Rectum (tissue), 1 donor: ENCODE data around the gene BPGM.

DNA sequence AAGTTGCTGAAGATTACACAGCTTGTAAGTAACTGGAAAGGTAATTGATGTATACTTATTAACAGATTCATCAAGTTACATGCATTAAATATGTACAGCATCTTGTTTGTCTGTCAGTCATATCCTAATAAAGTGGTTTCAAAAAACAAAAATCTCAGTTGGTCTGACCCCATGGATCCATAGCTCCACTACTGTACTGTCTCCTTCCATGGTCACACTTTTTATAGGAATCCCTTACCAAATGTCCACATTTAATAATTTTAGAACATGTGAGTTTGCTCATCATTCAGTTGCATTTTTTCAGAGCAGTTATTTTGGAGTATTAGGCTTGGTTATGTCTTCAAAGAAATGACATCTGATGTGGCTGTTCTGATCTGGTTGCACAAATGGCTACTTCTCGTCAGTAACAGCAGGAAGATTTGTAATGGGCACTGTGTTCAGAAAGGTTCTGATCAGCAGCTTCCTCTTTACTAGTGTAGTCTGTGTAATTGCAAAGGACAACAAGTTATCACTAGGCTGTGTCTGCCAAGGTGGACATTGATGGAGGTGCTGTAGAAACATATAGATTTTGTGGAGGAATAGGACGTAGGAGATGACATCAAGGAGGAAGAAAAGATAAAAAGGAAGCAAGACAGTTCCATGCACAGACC, 418.3 kb upstream of the LRGUK start:
- PRO-cap, result no peak

DNA sequence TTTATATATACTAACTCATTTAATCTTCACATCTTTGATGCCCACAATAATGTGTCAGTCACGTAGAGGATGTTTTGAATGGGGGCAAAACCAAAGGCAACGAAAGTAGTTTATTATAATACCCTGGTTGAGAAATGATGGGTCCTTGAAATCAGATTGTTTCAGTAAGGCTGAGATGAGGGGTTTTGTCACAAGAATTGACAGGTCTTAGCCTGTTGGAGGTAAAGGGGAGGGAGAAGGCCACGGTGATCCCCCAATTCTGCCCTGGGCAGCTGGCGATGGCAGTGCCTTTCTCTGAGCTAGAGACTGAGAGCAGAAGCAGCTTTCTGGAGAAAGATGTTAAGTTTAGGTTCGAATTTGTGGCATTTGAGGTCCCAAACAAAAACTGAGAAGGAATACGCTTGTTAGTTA, 373.2 kb upstream of the LRGUK start:
- PRO-cap, result no peak

DNA sequence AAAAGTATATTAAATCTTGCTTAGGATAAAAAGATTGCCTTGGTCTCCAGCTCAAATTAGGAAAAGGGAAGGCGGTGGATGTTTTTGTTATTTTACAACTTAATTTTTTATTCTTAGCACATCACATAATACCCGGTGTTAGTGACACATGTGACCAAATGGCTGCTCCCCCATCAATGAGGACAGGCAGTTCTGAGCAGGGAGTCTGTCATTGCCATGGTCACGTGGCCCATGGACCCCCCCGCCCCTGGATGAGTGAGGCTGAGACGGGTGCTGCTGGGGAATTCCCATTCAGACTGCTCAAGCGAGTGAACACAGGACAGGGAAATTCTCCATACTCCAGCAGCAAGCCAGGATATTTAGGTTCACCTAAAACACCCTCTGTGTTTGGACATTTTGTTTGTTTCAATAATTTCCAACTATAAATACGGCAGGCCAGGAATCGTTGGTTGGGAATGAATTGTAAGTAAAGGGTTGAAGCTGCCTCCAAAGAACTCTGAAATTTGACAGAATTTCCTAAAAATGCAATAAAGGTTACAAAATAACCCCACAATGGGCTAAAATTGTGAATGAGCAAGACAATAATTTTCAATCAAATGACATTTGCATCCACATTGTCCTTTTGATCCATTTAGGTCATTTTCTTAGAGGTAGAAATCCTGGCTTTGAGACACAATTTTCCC, 34.8 kb upstream of the SLC35B4 start:
- PRO-cap, result no peak

GRCh38 chr7:134366434-134366889, 49.7 kb upstream of the SLC35B4 start:
- PRO-cap, result no peak

GRCh38 chr7:134431642-134432236, 27.2 kb downstream of the AKR1B1 start:
- PRO-cap, result unidirectional peak, minus-strand start at chr7:134431926

- PRO-cap, result no peak
Observed at GRCh38 chr7:134562178-134562456, 13.2 kb downstream of the AKR1B15 start.

DNA sequence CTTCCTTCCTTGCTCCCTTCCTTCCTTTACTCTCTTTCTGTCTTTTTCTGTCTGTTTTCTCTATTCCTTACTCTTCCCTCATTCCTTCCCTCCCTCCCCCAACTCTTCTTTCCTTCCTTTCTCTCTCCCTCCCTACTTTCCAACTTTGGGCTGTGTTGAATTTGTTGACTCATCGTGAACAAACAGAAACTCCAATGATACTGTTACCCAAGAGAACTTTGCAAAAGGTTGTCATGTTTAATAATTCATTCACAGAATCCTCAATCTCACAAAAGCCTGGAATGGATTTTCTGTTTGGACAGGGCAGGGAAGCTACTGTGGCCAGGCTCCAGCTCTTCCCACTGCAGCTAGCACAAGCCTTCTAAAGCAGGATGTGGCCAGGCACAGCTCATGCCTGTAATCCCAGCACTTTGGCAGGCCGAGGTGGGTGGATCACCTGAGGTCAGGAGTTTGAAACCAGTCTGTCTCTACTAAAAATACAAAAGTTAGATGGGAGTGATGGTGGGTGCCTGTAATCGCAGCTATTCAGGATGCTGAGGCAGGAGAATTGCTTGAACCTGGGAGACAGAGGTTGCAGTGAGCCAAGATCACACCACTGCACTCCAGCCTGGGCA, 14.1 kb downstream of the AKR1B15 start:
- PRO-cap, result no peak

- PRO-cap, result no peak
Observed at GRCh38 chr7:134593801-134594293, 44.9 kb downstream of the AKR1B15 start.

GRCh38 chr7:134646653-134647613, at the start of gene BPGM:
TSS of gene BPGM (plus strand) at chr7:134646853.
- PRO-cap, result bidirectional peak, plus-strand start at chr7:134646853, minus-strand start at chr7:134646563

- PRO-cap, result no peak
Observed at GRCh38 chr7:134720024-134720428, 59.4 kb upstream of the CALD1 start.

GRCh38 chr7:134720538-134721234, 58.7 kb upstream of the CALD1 start:
- PRO-cap, result no peak

DNA sequence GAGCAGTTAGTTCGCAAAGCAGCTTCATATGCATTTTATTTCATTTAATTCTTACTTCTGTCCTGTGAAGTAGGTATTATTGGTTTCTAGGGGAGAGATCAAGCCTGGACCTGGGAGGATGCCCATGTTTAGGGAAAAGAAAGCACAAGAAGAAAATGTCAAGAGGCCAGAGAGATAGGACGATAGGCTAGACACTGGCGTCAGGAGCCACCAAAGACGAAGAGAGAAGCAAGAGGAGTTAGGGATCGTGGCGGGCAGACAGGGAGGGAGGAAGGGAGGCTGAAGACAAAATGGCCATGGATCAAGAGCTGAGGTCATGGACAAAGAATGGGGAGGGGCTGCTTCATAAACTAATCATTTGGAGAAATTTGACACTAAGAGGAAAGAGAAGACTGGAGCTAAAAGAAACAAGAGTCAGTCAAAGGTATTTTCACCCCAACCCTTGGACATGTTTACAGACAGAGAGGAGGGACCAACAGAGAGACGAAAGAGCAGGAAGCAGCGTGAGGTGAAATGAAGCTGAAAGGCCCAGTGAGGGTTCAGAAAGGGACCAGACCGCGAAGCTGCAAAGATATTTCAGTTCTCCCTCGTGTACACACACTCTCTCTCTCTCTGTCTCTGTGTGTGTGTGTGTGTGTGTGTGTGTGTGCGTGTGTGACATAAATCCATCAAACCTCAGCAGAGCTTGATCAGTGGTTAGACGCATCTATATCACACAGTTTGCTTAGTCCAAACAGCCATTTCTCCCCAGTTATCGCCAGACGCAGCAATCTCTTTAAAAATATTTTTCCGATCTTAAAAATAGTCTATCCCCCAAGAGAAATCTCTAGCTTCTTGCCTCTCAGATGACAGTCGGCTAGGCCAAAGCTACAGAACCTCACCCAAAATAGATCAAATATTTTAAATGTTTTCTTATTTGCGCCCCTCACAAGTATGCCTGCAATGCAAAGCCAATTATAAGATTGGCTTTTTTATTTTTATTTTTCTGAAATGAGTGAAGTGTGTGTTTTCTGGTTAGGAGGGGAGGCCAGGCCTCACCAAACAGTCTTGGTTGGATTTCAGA, 12.5 kb upstream of the CALD1 start:
- PRO-cap, result unidirectional peak, plus-strand start at position 542 of the sequence

DNA sequence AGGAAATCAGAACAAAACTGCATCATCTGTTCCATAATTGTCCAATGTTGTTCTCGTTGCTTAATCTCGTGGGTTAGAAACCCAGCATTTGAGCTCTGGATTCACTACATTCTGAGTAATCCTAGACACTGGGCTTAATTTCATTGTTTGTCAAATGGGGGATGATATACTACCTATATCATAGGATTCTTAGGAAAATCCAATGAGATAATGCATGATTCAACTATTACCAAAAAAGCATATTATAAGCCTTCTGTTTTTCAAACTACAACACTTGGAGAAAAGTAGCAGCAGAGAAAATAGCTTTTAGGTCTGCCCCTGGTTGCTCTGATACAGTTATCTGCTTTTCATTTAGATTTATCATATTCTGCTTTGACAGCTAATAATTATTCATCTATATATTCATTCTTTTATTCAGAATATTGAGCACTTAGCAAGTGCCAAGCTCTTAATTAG, 49.1 kb downstream of the CALD1 start:
- PRO-cap, result no peak

DNA sequence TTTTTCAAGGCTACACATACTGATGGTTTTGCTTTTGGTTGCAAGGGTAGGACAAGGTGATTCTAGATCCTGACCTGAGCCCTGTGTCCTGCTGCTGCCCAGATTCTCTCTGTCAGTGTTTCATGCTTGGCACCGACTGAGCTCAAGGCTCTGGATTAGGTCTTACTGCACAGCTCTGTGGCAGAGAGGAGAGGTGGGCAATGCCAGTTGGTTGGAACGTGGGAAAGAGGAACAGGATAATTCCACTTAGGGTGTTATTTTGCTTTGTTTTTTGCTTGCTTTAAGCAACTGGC, 55.7 kb downstream of the CALD1 start:
- PRO-cap, result no peak

DNA sequence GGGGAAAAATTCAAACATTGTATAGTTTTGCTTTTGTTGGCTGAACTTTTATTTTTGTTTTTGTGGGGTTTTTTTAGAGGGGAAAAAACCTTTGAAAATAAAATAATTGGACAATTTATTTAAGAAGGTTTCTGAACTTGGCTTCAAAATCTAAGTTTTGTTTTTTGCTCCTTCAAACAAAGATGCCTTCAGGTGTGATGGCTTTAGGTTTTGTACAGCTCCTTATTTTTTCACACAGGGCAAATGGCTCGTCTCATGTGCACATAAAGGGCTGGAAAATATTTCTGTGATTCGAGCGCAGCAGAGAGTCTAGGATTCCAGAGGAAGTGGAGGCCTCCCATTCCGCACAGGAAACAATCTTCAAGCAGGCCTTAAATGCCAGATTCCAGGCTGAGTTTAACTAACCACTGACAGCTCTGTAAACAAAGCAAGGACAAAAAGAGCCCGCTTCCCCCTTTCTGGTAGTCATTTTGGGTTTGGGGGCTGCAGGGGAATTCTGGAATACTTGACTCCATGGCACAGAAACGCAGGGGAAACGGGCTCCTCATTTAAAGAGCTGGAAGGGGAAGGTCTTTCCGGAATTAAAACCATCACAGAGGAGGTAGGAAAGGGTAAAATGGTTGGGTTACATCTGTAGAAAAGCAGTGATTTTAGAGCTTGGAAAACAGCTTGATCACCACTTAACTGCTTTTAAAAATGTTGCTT, 87.2 kb downstream of the CALD1 start:
- PRO-cap, result no peak

DNA sequence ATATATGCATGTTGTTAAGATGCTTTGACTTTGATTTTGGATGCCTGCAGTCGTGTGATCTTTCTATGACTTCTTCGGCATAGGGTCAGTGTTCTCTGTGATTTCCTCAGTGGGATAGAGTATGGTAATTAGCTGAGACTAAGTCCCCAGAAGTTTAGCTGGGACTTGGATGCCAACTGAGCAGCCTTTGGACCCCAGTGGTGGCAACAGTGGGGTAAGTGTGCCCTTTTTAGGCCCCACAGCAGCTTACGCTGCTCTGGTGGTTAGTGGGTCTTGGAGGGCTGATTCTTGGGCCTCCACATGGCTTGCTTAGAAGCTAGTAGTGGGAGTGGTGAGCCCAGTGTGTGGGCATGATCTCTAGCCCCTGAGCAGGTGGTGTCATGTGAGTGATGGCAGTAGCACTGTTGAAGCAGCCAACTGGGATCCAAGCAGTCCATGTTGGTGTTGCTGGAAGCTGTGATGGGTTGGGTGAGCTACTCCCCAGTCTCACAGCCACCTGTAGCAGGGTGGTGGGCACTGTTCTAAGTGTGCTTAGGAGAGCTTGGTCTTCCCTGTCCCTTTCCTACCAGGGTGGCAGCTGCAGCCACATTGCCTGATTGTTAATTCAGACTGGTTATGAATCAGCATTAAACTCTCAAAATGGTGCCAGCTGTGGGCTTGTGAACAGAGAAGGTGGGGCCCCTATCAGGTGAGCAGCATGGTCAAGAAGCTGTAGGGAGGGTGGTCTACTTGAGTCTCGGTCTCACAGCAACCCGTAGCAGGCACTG, 9.6 kb downstream of the TMEM140 start:
- PRO-cap, result no peak

DNA sequence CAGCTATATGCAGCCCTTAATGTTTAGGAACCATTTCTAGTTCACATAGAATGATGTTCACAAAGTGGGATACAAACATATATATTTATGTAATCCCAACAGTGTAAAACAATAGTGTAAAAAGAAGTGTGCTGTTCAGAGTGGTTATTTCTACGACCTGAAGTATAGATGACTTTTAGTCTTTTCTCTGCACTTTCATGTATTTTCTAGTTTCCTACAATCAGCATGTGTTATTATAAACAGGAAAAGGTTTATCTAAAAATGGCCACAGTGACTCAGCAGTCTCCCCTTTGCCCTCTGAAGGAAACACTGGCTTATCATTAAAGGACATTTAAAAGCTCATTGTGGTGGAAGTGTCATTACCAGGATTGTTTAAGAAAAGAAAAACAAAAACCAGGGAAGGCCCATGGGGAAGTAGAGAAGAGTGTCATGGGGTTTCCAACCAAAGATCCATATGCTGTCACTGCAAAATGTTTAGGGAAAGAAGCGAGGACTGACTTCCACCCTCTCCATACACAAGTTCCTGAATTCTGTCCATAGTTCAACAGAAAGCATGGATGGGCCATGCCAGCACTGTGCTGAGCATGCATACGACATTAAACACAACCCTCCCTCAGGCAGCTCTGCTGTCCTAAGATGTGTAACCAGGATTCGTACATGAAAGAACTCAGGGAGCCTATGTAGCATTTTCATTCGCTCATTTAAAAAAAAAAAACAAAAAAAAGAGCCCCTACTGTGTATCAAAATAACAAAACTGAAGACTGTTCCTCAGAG, 10.3 kb downstream of the CYREN start:
- PRO-cap, result no peak

- PRO-cap, result no peak
Observed at GRCh38 chr7:135177331-135178133, 7.0 kb upstream of the CYREN start.

DNA sequence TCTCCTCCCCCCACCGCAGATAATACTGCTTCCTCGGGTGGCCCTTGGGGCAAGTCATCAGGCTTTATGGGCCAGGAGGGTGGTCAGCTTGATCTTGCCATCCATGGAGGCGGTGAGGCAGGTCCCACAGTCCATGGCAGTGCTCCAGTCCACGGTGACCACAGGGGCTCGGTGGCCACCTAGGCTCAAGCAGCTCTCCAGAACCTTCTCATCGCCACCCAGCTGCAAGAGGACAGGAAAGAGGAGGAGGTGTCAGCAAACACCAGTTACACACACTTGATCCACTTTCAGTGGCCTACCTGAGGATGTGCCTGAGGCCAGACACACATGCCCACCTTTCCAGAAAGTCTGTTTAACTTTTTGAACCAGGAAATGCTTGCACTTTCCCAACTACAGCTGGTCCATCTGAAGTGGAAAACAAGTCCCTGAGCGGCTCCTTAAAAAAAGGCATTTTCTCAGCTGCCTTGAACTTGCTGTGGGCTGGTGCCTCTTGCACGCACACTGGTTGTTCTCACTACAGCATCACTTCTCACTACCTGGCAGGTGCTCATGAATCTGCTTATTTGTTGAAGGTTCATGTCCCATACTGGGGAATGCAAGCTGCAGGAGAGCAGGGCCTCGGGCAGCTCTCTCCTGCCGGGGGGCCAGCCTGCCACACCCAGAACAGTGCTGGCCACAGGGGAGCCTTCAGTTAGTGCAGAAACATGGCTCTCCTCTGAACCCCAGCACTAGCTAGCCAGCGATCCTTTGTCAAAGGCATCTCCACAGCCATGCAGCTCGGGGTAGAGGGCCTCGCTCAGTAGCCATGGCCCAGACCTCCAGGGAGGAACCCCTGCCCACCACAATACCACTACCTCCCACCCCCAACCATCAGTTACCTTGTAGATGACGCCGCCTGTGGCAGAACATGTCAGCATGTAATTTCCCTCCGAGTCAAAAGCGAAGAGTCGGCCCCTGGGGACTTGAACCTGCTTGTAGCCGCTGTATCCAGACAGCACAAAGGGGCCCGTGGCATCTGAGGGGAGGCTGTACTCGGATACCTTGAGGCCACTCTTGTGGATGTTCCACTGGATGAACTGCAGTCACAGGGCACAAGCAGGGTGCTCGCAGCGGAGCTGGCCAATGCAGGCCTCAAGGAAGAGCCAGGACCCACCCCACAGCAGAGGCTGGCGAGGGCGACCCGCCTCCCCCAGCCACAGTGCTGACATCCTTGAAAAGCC, 16.0 kb upstream of the CYREN start:
- PRO-cap, result no peak

GRCh38 chr7:135496718-135497233, 13.1 kb downstream of the CNOT4 start:
- PRO-cap, result no peak